Foreskin keratinocyte (primary cell): ENCODE measurements around a stretch of chr22.

DNA sequence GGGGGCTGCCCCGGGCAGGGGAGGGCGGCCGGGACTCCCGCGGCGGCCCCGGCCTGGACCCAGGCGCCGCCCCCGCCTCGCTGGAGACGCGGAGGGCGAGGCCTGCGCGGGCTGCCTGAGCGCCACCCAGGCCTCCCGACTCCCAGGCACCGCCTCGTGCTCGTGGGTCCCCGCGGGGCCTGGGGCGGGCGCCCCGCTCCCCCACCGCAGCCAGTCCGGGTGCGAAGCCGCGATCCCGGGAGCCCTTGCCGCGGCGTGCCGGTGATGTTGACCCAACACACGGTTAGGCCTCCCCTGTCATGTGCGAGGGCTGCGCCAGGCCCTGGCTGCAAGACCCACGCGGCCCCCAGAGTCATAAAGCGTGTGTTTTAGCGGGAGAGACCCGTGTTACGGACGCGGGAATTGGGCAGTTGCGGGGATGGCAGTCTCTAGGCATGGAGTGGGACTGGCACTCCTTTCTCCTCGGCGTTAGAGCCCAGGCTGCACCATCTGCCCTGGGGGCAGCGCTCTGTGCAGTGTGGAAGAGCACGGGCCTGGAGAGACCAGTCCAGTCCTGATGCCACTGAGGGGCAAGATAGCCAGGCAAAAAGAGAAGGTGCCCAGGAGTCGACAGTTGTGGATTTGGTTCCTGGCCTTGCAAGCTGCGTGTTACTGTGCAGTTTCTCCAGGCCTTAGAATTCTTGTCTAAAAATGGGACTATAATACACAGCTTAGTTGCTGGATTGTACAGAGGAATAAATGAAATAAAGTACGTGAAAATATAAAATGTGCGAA is 749 bp downstream of the ATXN10 start:
- RAMPAGE, total RNA: no peak

- RAMPAGE, total RNA: no peak
Measured at GRCh38 chr22:45756953-45757623, 85.5 kb downstream of the ATXN10 start.

DNA sequence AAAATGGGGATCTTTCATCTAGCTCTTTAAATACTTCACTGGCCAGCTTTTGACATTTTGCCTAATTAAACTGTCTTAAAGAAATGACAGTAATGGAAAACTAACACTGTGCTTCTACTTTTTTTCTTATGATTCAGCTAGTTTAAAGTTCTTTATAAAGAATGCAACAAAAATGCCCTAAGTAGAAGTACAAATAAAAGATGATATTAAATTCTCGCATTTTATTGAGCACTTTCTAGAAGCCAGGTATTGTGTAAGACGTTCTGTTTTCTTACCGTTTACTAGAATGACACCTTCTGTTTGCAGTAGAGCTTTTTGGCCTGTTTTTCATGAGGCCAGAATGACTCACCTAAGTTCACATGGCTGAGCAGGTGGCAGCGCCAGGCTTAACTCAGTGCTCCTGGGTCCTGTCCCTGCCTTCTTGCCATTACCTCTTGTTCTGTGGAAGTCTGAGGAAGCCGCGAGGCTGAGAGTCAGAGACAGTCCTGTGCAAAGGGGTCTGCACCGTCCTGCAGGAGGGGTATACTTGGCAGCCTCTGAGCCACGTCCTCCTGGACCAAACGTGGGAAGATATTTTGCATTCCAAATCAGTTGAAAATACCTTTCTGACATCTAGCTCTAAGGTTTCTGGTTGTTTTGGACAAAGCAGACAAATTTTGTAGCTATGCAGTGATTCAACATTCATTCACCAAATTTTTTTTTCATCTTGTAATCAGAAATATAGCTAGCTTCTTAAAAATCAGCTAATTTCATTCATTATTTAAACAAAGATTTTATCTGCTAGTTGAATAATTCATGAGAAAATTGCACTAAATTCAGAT is 113.9 kb downstream of the ATXN10 start:
- RAMPAGE, total RNA: no peak

DNA sequence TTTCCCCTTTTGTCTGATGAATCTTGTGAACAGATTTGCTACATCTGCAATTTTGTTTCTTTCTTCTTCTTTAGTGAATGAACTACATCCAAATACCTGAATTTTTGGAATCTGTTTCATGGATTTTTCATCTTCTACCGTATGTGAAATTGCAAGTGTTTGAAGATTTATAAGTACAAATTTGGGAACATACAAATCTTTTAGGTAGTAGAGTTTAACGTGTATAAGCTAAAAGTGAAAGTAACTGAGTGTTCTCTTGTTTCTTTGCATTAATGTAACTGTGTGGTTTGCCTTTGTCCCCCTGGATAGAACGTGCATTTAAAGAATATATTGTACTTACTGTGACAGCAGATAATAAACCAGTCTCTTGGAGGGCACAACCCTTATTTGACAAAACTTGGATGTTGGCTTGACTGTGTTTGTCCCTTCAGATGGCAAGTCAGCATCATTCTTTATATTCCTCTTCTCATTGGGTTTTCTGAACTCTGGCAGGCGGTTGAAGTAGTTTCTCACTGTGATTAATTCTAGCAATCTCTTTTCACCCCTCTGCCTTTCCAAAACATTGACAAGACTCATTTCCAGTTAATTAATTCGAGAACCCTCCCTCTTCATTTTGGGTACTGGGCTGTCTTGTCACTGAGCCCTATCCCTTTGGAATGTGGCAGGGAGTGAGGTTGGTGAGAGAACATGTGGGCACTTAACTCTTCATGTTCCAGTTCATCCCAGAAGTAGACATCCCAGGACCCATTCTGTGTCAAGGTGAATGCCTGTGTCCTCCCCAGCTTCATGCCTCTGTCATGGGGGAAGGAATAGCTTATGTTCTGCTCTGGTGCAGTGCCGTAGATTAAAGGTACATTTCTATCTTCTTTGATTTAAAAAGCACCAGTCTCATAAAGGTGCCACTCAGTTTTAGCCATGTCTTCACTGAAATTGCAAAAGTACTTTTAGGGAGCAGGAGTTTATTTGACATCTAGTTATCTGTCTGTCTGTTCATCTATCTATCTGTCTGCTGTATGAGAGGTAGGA is 133.1 kb downstream of the WNT7B start:
- RAMPAGE, total RNA: no peak

GRCh38 chr22:45859173-45860240 is 117.5 kb downstream of the WNT7B start:
- RAMPAGE, total RNA: no peak

- RAMPAGE, total RNA: no peak
Measured at GRCh38 chr22:45972262-45972789, 4.6 kb downstream of the WNT7B start.

DNA sequence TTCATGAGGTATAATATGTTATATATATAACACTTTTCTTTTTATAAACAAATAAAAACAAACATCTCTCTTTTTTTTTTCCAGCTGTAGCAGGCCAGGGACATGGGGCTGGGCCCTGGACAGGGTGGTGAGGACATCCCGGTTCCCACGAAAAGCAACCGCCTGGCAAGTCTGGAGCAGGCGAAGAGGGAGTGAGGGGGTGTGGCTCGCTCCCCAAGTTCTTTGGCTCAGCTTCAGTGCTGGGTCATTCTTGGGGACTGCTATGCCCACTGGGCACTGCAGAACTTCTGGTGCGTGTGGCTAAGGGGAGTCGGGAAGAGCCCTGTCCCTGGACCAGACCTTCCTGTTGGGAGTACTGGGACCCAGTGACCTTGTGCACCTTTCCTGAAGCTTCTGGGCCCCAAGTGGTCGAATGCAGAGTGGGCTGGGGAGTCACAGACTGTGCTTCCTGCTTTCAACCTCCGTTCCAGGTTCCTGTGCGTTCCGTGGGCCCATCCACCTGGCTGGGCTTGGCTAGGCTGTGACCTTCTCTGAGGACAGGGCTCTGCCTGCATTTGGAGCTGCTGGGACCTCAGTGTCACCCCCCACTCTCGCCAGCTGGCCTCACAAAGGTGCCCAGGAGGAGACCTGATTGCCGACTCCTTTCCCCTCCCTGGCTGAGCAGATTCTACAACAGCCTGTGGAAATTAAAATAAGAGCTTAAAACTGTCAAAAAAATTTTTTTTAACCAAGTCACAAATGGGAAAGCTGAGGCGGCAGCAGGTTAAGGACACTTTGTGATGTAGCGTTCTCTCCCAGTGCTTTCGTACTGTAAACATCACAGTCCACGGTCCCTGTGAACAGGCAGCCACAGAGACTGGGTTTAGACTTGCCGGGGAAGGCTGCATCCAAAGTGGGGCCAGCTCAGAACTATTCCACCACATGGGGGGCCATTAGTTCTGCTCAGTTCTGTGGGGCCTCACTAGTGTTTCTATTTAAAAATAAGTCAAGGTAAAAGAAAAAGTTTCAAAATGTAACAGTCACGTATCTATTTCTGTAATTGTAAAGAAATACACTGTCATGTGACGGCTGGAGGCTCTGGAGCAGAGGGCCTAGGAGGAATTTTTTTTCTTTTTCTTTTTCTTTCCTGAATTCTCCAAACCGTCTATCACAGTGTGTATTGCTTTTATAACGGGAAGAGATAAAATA is 63.8 kb upstream of the WNT7B start:
- RAMPAGE, total RNA: no peak

GRCh38 chr22:46052278-46052555 is 75.3 kb upstream of the WNT7B start:
- RAMPAGE, total RNA: no peak

DNA sequence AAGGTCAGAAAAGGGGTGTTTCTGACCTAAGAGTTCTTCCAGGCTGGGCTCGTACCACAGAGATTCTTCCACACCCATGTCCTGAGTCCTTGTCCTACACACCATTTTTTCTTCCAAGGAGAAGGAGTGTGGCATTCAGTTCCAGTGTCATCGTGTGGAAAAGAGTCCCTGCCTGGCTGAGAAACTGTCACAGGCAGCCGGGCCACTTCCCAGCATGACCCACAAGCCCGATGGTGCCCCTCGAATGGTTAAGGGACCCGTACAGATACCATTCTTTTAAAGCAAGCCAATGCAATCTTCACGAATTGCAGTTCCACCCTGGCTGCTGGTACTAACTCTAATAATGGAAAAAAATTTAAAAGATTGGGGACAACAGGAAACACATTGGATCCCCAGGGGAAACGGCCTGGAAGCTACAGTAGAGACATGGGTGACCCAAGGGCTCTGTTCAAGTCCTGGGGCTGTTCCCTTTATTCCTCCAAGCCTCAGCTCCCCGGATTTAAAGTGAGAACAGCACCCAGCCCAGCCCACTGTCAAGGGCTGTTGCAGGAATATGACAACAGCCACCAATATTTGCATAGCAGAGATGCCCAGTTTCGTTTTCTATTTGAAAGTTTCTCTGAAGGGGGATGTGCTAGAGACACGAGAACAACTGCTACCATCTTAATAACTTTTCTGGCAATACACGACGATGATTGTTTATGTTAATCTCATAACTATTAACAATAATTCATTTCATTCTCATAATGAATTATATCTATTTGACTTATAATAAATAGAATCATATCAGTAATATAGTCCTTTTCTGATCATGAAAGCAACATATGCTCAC is 81.0 kb upstream of the WNT7B start:
- RAMPAGE, total RNA: no peak

- RAMPAGE, total RNA: no peak
Measured at GRCh38 chr22:46060172-46060837, 83.3 kb upstream of the WNT7B start.

GRCh38 chr22:46063864-46064266 is 86.5 kb upstream of the PPARA start:
- RAMPAGE, total RNA: no peak

DNA sequence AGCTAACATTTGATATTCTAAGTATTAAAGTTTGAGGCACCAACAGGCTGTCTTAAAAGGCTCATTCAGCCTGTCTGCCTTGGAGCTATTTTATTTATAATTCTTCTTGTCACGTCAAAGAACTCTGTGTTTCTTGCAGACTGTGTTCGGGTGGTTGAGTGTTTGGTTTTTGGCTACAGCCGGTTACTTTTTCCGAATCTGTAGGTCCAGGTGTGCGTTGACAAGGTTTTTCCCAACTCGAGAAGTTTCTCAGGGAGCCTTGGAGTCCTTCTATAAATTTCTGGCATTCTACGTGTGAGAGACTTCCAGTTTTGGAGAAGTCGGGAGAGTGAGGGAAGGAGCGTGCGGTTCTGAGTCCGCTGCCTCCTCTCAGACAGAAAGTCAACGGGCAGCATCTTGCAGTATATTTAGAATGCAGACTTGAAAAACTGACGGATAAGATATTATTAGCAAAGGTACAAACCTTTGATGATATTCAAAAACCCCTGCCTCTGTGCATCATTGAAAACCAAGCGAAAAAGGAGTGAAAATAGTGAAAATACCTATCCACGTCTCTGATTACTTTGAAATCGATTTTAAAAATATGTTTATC is 85.3 kb upstream of the PPARA start:
- RAMPAGE, total RNA: no peak

GRCh38 chr22:46071248-46071657 is 79.1 kb upstream of the PPARA start:
- RAMPAGE, total RNA: no peak

GRCh38 chr22:46073515-46073982 is 76.8 kb upstream of the PPARA start:
- RAMPAGE, total RNA: no peak

DNA sequence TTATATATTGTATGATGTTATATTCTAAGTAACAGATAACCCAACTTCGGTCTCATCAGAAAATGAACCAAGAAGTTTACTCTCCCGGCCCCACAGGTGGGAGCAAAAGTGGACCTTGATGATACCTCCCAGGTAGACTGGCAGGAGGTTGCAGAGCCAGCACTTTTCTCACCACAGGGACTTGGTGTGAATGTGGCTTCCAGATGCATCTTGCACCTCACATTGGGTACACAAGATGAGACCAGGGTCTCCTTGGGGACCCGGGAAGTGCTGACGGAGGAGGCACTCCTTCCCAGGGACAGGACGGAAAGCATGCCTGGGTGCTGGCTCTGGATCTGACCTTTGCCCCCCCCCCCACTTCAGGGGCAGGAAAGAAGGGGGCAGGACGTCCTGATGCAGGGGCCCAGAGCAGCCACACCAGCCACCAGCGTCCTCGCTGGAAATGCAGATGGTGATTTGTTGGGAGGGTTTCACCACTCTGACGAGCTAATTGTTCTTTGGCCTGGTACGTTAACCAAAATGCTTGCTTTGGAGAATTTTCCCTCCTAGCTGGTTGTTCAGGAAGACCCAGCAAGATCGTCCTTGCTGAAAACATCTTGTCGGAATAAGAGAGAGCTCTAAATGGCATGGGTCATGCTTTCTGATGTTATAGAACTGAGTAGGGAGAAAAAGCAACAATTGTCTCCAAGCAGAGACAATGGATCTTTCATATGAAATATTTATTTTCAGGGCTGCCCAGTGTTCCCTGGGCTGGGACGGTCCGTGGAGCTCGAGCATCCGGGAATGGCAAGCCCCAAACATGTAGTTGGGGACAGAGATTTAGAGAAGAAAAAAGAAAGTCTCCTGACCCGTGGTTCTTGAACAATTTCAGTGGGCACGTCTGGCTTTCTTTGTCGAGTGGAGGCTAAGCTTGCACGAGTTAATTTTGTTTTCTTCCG is 74.4 kb upstream of the PPARA start:
- RAMPAGE, total RNA: no peak

DNA sequence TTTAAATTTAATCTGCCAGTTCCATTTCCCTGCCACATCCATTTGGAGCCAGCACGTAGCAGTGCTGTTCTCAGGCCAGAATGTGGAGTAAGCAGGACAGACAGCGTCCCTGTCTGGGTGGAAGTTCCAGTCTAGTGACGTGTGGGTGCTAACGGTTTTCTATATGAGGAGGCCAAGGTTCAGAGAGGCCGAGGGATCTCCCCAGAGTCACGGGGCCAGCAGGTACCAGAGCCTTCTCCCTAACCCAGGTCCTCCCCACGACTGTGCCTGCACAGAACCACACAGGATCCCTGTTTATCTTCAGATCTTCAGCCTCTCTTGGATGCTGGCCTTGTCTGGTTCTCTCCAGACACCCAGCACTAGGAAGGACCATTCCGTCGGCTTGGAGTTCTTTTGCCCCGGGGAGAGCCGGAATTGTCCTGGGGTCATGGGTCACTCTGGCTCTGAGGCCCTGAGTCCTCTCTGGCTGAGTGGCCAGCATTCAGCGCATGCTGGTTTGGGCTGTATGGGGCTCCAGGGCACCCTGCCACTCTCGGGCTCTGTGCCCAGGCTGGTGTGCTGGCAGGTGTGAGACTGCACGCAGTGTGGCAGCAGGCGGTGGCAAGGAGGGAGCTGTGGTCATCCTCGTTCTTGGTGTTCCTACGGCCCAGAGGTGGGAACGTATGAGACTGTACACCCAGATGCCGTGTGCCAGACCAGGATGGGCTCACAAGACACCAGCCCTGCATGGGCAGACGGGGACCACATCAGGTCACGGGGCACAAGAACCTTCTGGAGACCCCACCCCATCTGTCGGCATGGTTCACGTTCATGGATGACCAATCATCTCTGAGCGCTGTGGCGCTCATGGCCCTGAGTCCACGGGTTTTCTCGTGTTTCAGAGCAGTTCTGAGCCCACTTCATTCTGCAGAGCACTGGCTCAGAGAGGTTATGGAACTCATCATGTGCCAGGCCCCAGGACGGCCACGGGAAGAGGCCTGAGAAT is 63.4 kb upstream of the PPARA start:
- RAMPAGE, total RNA: no peak

DNA sequence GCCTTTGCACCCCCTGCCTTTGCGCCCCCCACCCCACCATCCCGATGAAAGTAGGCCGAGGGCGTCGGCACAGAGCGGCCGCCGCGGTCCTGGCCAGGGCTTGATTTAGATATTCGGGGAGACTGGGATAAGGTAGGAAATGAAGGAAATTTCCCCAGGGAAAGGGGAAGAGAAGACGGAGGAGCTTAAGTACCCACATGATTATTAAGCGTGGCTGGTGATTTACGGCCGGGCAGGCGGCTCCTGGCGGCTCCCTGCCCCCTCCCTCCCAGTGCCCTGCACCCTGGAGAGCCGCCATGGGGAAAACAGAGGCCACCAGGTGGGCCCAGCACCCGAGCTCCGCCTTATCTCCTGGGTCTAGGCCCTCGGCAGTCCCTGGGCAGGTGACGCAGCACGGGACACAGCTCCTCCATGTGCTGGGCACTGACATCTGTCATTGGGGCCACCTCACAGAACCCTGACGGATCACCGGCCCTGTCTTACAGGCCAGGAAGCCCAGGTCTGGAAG is 60.4 kb upstream of the PPARA start:
- RAMPAGE, total RNA: no peak

DNA sequence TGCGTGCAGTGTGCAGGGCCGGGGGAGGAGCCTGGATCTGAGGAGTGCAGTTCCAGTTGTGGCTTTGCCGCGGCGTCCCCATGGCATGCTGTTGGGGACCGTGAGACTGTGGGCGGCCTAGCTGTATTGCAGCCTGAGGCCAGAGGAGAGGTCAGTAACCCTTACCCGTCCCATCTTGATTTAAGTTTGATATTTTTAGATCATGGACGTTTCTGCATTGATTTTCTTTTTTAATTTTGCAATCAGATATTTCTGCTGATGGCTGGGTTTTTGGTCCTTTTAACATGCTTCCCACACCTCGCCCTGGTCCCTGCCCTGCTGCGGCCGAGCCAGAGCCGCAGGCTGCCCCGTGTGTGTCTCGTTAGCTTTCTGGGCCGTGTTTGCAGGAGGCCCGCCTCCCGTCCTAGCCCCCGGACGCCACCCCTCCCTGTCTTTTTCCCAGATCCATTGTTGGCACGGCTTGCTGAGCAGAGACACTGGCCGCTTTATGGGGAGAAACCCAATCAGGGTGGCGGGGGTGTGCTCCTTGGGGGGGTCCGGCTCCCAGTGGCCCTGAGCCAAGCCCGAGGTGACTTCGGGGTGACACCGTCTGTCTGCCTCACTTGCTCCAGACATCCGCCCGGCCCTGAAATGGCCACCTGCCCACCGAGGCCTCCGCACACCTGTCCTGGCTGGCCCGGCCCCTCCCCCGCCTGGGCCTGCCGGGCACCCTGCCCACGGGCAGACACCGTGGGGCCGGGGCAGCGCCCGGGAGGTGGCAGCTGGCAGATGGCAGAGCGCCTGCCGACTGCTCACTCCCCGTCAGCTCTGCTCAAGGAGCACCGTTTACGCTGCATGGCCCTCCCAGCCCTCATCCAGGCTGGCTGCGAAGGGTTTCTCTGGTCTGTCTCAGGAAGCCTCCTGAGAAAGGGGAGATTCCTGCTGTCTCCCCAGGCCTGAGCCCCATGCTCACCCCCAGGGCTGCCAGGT is 43.3 kb upstream of the PPARA start:
- RAMPAGE, total RNA: no peak

GRCh38 chr22:46116219-46116958 is 33.9 kb upstream of the PPARA start:
- RAMPAGE, total RNA: no peak

DNA sequence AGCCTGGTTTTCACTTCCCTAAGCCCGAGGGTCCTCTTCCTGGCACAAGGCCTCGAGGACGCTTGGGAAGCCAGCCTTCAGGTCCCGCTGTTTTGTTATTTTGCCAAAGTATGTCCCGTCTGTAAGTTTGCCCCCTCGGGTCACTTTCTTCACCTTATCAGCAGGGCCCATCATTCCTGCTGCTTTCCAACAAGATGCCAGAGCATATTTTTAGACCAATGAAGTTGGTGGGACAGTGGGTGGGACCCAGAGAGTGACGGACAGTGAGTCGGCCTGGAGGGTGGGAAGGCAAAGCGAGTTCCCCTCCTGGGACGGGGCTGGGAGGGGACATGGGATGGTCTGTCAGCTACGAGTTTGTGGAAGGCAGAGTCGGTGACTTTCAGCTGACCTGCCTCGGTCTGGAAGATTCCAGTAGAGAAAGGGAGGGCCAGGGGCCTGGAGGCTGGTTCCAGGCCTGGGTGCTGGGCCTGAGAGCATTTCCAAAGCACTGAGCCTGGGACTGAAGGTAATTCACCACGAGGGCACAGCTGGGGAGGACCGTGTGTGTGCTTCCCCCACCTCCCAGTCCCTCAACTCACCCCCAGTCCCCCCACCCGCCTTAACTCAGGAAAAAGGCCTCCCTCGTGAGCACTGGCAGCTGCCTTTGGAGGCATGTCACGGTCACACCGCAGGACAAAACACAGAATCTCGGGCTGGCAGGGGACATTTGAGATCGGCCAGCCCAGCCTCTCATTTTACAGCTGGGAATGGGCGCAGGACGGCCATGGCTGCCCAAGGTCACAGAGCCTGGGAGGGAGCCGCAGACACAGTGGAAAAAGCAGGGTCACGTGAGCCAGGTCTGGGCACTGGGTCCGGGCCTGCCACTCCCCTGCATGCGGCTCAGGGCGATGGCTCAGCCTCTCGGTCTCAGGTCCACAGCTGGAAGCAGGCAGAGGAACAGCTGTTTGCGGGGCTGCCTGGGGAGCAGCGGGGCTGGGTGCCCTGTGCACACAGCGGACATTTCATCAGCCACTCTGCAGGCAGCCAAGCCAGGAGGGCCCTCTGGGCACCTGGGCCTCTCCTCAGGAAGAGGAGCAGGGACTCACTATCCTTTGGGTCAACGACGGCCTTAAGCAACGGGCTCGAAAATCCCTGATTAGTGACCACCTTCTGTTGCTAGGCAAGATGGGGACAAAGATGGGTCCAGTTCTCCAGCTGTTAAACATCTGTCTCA is 10.7 kb upstream of the PPARA start:
- RAMPAGE, total RNA: no peak